Measurements from ENCODE around the genes ELAVL4 and EPS15.

GRCh38 chr1:47996025-47997029, 858 bp downstream of the TRABD2B start:
- RRBS = 6% methylated on average over 16 of the region's 64 CpGs

DNA sequence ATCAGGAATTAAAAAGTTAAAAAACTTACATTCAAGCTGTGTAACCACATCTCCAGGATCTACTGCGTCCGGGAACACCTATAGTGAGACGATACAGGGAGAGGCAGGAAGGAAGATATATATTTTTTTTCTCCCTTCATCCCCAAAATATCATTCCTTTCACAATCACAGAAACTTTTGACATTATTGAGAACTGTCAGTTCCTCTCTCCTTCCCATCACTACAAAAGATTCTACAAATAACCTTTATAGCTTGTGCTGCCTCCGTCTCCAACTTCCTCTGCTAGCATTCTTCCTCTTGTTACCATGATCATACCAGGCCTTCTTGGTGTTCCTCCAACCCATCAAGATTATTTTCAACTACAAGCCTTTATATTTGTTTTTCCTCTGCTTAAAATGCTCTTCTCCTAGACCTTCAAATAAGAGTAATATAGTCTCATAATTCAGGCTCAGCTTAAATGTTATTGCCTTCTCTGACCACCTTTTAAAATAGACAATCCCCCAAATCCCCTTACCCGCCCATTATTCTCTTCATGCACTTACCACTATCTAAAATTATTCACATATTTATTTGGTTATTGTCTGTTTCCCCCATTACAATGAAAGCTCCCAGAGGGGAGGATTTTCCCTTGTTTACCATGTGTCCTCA, 20.4 kb downstream of the SPATA6 start:
- RRBS = no CpG with 5 or more reads among the region's 5 CpGs

- RRBS = no CpG with 5 or more reads among the region's 14 CpGs
Observed at GRCh38 chr1:48472323-48472654, 285 bp upstream of the SPATA6 start.

DNA sequence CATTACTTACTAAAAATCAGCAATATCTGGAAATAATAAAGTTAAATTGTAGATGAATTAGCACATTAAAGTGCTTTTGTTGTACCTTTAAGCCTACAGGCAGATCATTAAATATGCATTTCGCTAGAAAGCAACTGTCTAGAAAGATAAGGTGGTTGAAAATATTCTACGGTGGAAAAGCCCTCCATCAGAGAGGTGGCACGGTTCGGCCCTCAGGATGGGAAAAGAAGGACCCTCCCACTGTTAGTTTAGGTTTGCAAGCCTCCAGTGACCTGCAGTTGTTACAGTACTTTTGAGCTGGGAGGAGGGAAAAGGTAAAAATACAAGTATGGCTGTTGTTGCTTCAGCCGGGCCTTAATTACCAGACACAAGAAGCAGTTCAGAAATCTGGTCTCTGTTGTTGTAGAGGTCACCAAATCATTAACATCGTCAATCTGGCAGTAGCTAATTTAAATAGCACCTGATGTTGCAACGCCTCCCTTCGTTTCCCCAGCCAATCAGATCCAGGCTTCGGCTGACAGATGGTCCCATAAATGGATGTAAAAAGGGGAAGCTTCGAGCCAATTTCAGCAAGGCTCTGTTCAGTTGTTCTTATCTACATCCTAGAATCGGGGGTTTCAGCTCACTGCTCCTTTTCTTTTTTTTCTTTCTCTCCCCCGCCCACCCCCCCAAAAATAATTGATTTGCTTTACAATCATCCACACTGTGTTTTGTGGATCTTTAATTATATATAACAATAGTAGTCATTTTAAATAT, at the start of gene ELAVL4:
Gene ELAVL4, plus strand, starts transcription at position 558 of the 756 bp plus-strand sequence.
- RRBS = no CpG with 5 or more reads among the region's 12 CpGs

DNA sequence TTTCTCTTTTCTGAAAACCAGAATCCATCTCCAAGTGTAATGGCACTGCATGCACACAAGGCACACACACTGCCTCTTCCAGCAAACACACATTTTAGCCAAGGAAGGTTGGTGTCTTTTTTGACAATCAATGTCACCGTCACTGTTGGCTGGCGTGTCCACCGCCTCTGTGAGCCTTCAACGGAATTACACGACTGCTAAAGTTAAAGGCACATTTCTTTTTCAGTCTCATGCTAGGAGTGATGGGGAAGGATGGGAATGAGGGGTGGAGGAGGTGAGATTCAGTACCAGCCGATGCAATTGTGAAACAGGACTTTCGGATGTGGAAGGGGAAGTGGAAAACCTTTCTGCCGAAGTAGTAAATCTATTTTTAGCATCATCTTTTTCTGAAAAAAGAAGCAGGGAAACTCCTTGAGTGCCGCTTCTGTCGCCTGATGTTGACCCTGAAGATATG, 1.4 kb downstream of the ELAVL4 start:
- RRBS = no CpG with 5 or more reads among the region's 10 CpGs

DNA sequence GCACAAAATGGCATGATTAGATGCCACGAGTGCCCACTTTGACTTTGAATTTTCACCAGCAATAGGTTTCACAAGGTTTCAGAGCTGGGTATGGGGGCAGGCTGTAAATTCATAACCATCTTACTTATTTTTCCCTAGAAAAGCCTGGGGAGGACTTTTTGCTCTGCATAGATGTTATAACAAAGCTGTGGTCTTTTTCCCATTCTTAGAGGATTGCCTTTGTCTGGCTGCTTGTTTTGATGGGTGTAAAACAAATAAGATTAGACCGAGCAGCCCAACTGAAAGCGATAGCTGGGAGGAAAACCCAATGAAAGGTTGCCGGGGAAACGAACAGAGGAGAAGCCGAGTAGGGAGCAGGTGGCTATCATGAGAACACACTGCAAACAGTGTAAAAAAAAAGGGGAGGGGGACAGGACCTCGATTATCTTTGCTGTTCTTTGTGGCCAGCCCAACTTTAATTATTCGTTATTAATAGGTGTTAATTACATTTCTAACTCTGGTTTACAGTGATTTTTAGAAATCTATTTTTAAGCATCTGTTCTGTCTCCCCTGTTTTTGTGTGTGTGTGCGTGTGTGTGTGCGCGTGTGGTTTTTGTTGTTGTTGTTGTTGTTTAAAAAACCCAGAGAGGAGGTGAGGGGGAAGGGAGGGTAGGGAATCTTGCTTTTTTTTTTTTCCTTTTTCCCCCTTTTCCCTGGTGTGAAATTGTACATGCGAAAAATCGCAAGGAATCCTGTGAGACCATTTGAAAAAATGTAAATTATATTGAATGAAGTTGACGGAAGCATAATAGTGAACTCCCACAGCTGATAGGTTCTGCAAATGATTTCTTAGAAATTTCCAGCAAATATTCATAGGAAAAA, 2.1 kb downstream of the ELAVL4 start:
- RRBS = no CpG with 5 or more reads among the region's 14 CpGs

- RRBS = no CpG with 5 or more reads among the region's 9 CpGs
Observed at GRCh38 chr1:50846464-50847101, 113.5 kb downstream of the FAF1 start.

DNA sequence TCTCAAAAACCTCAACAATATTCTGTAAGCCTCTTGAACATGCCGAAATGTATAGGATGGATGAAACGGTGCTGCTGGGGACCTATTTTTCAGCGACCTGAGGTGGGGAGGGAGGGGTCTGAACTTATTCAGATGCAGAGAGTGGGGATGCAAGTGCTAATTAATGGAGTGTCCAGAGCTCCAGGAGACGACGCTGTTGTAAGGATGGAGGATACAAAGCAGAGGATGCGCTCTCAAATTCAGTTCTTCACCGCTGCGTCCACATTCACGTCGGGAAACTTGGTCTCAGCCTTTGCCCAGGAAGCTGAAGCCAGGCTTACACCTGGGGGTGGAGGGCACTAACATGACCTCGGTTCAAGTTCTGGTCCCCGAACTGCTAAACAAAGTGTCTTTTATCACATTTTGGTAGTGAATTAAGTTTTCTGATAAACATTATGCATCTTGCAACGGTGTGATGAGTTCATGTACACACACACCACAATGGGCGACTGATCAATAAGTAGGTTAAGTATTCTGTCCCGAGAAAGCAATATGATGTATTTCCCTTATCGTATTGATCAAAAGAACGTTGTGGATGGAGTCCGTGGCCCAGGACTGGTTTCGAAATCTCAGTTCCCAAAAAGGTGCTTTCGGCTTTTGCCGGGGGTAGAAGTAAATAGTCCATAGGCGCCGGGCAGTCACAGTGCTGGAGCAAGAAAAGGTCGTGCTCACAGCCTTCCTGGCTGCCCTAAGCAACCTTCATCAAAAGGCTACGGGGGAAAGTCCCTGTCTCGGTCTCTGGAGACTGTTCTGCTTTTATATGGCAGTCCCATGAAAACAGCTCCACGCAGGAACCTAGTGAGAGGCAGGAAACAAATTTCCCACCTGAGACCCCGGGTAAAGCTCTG, 6.6 kb downstream of the CDKN2C start:
- RRBS = 3% methylated on average over 1 of the region's 28 CpGs

GRCh38 chr1:50978741-50979081, 8.7 kb downstream of the CDKN2C start:
- RRBS = 8% methylated on average over 2 of the region's 7 CpGs

GRCh38 chr1:51237772-51238570, 1.9 kb downstream of the RNF11 start:
- RRBS = no CpG with 5 or more reads among the region's 11 CpGs

GRCh38 chr1:51305318-51305839, 25.0 kb downstream of the TTC39A start:
- RRBS = no CpG with 5 or more reads among the region's 4 CpGs

DNA sequence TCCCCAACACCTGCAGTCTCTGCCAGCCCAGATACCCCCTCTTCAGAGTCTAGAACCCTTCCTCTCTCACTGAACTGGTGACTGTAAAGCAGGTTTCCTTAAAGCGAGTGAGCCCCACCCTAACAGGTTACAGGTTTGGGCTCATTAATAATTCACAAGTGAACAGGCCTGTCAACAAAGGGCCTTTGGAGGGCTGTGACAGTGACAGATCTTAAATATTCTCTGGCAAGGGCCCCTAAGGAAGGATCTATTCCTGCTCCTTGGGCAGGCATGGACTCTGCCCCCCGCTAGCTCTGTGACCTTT, 5.6 kb upstream of the TTC39A start:
- RRBS = no CpG with 5 or more reads among the region's 2 CpGs

DNA sequence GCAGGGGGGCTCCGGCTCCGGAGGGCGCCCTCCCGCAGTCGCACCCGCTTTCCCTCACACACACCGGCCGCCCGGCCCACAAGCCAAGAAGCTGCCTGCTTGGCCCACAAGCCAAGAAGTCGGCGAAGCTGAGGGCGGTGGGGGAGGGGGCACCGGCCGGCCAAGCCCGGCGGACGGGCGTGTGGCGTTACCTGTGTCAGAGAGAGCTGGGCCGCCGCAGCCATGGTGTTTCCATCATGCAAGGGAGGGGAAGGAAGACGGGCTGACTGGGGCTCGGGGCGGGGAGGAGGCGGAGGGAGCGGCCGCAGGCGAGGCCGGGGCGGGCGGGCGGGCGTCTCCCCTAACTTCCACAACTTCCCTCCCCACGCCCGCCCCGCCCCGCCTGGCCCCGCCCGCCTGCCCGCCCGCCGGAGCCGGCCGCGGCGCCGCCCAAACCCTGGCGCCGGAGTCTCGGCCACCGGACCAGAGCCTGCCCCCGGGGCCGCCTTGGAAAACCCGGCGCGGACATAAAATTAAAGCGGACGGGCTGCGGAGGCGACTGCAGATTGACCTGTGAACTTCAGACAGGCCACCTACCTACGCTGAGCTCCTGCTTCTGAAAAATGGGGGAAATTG, at the start of gene EPS15:
Gene EPS15, minus strand, starts transcription at position 259 of the 615 bp plus-strand sequence.
- RRBS = 2% methylated on average over 12 of the region's 61 CpGs

DNA sequence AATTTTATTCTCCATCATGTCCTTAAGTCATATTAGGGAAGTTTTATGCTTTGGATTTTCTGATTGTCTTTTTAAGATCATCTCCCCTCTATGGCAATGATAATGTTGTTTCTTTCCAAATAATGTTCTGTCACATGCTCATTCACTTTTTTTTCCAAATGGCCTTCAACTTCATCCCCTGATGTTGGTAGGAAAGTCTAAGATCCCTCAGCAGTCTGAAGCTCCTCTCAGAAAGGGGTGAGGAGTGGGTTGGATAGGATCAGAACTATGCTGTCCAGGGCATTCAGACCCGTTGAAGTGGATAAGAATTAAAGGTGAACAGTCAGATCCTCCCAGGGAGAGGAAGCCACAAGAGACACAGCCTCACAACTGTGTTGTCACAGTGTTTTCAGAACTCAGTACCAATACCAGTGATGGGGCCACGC, 15.2 kb upstream of the EPS15 start:
- RRBS = no CpG with 5 or more reads among the region's 2 CpGs

GRCh38 chr1:51792959-51793933, 85.3 kb downstream of the NRDC start:
- RRBS = no CpG with 5 or more reads among the region's 9 CpGs

DNA sequence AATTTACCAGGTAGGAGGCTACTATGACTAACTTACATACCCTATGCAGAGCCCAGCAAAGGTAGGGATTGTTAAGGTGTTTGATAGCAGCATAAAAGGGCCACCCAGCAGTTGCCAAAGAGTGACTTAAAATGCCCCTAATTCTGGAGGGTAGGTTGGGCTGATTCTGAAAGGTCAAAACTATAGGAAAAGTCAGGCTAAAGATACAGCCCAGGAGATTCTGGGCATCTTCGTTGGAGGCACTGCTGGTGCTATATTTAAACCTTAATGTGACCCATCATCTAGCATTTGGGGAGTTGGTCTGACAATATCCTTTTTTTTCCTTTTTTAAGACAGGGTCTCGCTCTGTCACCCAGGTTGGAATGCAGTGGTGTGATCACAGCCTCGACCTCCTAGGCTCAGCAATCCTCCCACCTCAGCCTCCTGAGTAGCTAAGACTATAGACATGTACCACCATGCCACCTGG, 21.7 kb downstream of the BTF3L4 start:
- RRBS = no CpG with 5 or more reads among the region's 3 CpGs

DNA sequence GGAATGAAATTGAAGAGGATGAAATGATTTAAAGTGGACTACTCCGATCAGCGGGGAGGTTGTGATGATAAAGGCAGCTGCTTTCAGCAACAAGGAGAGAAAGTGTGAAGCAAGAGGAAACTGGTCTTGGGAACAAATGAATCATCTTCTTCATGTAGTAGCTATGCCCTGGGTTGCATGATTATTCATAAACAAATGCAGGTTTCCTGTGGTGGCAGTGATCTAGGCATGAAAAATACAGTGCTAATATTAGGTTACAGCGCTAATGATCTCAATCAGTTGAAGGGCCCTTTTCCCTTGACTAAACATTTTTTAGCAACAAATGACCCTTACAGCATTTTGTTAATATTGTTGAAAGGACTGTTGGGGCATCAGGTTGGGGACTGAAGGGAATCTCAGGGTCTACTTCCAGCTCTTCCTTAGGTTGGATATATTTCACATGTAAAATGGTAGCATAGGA, 2.0 kb upstream of the ZFYVE9 start:
- RRBS = no CpG with 5 or more reads among the region's 3 CpGs

- RRBS = no CpG with 5 or more reads among the region's 13 CpGs
Observed at GRCh38 chr1:52314755-52315455, 51.1 kb downstream of the CC2D1B start.

DNA sequence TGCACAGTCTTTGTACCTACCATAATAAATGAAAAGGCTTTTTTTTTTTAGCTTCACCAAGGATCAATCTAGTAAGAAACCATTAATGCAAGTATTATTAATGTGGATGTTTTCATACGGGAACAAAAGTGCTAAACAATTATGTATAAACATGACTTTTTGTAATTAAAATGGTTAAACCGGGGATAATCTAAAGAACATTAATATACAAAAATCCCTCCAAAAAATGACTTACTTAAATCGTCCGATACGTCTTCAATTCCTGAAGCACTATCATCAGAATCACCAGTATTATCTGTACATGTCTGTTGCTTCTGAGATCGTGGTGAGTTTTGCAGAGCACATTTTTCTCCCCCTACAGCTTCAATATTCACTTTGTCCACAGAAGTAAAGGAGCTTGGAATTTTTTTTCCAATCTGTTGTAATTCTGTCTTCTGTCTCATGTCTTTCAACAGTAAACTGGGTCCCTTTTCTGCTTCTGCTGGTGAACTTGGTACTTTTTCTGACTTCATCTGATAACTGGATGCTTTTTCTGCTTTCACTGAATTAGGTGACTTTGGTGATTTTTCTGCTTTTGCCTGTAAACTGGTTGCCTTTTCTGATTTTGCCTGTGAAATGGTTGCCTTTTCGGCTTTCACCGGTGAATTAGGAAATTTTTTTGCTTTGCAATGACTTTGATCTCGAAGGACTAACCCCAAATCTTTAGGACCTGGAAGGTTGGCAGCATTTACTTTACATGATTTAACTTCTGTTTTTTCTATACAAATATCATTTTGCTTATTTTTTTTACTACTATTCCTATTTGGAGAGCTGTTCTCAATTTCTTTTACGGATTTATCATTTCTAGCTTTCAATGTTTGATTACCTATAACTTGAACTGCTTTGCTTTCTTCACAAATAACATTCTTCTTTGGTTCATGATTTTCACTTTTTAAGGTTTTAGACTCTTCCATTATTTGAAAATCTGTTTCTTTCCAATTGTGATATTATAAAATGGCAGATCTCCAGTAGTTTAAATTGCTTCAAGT, 27.2 kb downstream of the TUT4 start:
- RRBS = no CpG with 5 or more reads among the region's 10 CpGs

Data from hTERT-HM (cell line).